Thoracic aorta (tissue), 1 donor: ENCODE measurements around the gene SLC38A2.

- RAMPAGE, long total RNA: no peak
Observed at GRCh38 chr12:45988268-45988656, 2.1 kb downstream of the SCAF11 start.

GRCh38 chr12:46184114-46185095 lies 84.4 kb downstream of the SLC38A1 start:
- RAMPAGE, long total RNA: no peak

DNA sequence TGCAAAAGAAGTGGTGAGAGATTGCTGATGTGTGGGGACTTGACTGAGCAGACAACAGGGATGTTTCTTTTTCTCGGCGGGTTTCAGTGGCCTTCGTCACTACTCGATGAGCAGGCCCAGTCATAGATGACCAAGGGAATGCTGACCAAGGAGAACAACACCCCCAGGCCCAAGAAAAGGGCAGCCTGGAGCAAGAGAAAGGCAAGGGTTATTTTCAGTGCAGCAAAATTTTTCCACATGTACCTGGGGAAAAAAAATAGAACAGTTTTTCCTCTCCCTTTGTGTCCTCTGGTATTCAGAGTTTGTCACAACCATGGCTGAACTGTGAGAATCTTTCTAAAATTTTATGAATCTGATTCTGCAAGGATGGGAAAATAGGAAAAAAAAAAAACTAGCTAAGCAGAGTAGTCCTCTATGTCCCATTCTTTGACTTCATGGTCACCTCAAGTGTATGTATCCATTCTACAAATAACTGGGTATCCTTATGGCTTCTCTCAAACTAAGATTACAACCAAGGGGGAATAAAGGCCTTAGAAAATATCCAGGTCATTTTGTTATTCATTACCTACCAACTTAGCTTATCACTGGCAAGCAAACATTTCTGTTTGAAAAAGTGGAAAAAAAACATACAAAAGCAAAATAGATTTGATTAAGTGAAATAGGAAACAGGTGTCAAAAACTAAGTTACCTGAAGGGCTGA lies 79.8 kb downstream of the SLC38A1 start:
- RAMPAGE, long total RNA: no peak

DNA sequence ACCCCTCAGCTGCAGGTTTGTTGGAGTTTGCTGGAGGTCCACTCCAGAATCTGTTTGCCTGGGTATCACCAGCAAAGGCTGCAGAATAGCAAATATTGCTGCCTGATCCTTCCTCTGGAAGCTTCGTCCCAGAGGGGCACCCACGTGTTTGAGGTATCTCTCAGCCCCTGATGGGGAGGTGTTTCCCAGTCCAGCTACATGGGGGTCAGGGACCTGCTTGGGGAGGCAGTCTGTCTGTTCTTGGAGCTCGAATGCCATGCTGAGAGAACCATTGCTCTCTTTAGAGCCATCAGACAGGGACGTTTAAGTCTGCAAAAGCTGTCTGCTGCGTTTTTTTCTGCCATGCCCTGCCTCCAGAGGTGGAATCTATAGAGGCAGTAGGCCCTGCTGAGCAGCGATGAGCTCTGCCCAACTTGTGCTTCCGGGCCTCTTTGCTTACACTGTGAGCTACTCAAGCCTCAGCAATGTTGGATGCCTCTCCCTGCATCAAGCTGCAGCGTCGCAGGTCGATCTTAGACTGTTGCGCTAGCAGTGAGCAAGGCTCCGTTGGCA lies 73.6 kb downstream of the SLC38A1 start:
- RAMPAGE, long total RNA: no peak

- RAMPAGE, long total RNA: start-site peak on the minus strand at chr12:46260164-46260265, 6 reads
Observed at GRCh38 chr12:46259674-46260803, 8.8 kb downstream of the SLC38A1 start.

- RAMPAGE, long total RNA: start-site peak on the minus strand at chr12:46372770-46372774, 2,083 reads
Observed at GRCh38 chr12:46372233-46373211, at the start of gene SLC38A2. Gene SLC38A2 (minus strand): TSS chr12:46372773.

GRCh38 chr12:46382692-46382918 lies 10.0 kb upstream of the SLC38A2 start:
- RAMPAGE, long total RNA: no peak

- RAMPAGE, long total RNA: no peak
Observed at GRCh38 chr12:46390374-46390573, 17.7 kb upstream of the SLC38A2 start.

- RAMPAGE, long total RNA: no peak
Observed at GRCh38 chr12:46459872-46460613, 87.5 kb upstream of the SLC38A2 start.

- RAMPAGE, long total RNA: no peak
Observed at GRCh38 chr12:46620060-46620689, 205.6 kb downstream of the SLC38A4 start.

DNA sequence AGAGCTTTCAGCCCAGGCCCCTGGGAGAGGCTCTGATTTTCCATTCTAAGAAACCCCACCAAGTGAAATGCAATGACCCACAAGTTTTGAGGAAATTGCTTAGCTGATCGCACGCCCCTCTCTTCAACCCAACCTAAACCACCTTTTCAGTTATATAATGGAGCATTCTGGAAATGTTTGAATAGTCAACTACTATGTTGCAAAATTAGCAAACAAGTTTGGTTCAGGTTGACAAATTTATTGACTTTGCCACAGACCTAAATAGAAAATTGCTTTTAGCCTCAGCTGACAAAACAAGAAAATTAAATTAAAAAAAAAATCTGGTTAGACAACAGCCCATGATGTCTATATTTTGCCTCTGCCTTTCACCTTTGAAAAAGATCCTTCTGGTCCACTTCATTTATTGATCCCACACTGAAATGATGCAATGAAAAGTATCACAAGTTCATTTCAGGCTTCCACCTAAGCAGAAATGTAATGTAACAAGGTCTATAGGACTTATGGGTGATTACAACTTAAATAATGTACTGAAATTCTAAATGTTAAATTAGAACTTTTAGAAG lies 17.5 kb downstream of the SLC38A4 start:
- RAMPAGE, long total RNA: no peak

DNA sequence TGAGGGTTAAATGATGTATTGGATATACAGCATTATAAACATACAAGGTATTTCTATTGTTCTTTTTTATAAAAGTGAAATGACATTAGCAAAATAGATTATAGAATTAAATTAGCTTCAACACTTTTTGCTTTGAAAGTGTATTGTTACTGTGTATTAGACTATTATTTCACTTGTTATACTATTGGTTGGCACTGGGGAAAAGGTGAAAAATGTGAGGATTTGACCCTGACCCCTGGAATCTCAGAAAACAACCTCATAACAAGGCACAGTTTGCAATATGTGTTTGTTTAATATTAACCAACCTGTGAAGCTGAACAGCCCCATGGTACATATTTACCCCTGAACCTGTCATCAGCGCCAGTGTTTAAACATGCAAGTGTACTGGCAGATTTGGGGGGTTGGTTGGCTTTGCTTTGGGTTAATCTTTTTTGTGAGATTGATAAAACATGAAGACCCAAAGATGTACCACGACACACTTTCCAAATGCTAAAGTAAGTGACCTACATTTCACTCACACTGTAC lies 11.7 kb downstream of the SLC38A4 start:
- RAMPAGE, long total RNA: no peak

DNA sequence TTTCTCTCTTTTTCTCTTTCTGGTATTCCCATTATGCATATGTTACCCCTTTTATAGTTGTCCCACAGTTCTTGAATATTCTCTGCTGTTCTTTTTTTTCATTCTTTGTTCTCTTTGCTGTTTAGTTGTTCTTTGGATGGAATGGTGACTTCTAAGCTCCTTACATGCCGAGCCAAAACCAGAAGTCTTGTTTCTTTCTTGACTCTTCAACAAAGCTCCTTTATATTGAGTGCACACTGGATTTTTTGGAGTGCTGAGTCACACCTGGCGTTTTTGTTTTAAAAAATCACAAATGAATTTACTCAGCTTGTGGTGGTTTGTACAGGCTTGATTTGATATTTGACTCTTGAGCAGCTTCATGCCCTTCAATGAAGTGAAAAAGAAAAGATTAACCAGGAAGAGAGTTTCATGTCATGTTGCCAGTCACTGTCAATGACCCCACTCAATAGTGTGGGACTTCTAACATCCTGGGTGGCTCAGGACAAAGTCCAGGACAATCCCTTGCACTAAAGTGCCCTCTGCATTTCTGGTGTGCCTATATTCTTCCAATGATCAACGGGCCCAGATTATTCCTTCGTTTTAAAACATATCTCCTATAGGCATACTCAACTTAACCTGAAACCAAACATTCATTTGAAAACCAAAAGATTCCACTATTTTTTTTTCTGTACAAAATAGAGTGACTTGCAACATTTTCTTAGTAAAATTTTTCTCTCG lies 112.4 kb upstream of the SLC38A4 start:
- RAMPAGE, long total RNA: no peak

DNA sequence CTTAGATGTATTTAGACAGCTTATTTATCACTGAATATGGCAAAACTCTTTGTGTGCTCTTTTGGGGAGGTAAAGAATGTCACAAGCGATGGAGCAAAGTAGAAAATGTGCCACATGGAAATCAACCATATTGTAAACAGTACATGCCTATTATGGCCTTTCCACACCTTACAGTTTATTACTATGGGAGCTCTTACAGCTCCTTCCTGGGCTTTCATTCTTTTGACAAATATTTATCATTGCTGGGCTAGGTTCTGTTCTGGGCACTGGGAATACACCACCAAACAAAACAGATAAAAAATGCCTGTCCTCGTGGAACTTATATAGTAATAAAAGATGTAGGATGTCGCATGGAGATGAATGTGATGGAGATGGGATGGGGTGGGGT lies 11.4 kb upstream of the PCED1B start:
- RAMPAGE, long total RNA: no peak

DNA sequence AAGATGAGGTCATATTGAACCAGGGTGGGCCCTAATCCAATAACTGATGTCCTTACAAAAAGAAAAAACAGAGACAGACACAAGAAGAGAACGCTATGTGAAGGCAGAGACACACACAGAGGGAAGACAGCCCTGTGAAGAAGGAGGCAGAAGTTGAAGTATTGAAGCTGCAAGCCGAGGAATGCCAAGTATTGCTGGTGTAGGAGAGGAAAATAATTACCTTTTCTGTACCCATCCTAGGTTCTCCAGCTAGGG lies 105.4 kb upstream of the AMIGO2 start:
- RAMPAGE, long total RNA: no peak

GRCh38 chr12:47218319-47218739 lies 138.6 kb upstream of the AMIGO2 start:
- RAMPAGE, long total RNA: no peak

GRCh38 chr12:47219318-47219601 lies 139.5 kb upstream of the AMIGO2 start:
- RAMPAGE, long total RNA: no peak

DNA sequence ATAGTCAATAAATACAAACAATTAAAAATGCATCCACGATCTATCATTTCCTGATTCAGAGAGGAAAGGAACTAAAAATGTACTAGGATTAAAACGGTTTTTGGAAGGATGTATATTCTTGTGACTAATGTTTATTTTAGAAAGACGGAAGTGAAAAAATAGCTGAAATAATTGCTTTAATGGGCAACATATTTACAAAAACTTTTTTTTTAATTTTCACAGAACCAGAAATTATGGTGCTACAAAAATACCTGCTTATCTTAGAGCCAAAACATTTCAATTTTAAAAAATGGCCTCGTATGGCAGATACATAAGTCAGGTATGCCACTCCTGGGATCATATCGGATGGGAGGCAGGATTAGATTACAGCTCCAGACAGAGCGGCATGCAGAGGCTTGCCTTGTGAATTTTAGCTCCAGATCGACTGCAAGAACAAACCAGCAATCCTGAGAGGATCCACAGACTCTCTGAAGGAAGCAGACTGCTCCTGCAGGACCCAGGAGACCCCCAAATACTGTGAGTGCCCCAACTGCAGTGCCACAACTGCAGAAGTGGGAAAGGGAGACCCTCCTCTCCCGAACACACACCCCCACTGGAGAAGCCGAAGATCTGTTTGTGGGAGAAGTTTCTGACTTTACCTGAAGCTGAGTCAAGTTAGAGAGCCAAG lies 169.3 kb upstream of the AMIGO2 start:
- RAMPAGE, long total RNA: no peak

- RAMPAGE, long total RNA: no peak
Observed at GRCh38 chr12:47353513-47354034, 273.8 kb upstream of the AMIGO2 start.

DNA sequence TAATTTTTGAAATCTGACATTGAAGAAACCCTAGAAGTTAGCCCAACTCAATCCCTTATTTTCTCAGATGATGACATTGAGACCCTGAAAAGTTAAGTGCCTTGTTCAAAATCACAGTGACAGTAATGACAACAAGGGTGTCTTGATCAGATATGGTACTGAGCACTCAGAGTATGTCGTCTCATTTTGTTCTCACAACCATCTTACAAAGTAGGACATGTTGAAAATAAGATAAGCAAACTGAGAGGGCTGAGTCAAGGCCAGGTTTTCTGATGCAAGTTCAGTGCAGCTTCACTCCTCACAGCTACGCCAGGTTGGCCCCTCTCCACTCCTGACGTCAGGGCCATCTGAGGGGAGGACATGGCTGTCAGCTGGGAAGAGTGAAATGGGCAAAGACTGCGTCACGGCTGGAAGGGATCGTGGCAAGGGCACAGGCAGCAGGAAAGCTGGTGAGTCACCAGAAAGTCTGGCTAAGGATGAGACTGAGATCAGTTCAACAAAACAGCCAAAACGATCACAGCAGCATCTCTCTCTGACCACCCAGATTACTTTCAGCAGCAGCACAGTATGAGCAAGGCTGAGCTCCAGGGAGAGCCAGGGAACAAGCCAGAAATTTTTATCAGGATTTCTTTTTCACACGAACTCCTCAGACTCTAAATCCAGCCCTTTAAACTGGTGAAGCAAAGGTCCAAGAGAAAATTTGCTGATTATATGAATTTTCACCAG lies 297.7 kb upstream of the AMIGO2 start:
- RAMPAGE, long total RNA: no peak